H4 (cell line): ENCODE measurements around a stretch of chr5.

GRCh38 chr5:141582069-141582715 is 36.6 kb downstream of the DIAPH1 start:
- RAMPAGE, long total RNA: no peak

- RAMPAGE, long total RNA: no peak
Observed at GRCh38 chr5:141625520-141626304, 6.9 kb upstream of the DIAPH1 start.

GRCh38 chr5:141634507-141635259 is 2.0 kb downstream of the HDAC3 start:
- RAMPAGE, long total RNA: no peak

- RAMPAGE, long total RNA: no peak
Observed at GRCh38 chr5:141795161-141795697, 83.0 kb downstream of the PCDH1 start.

- RAMPAGE, long total RNA: no peak
Observed at GRCh38 chr5:141848960-141849249, 29.3 kb downstream of the PCDH1 start.

DNA sequence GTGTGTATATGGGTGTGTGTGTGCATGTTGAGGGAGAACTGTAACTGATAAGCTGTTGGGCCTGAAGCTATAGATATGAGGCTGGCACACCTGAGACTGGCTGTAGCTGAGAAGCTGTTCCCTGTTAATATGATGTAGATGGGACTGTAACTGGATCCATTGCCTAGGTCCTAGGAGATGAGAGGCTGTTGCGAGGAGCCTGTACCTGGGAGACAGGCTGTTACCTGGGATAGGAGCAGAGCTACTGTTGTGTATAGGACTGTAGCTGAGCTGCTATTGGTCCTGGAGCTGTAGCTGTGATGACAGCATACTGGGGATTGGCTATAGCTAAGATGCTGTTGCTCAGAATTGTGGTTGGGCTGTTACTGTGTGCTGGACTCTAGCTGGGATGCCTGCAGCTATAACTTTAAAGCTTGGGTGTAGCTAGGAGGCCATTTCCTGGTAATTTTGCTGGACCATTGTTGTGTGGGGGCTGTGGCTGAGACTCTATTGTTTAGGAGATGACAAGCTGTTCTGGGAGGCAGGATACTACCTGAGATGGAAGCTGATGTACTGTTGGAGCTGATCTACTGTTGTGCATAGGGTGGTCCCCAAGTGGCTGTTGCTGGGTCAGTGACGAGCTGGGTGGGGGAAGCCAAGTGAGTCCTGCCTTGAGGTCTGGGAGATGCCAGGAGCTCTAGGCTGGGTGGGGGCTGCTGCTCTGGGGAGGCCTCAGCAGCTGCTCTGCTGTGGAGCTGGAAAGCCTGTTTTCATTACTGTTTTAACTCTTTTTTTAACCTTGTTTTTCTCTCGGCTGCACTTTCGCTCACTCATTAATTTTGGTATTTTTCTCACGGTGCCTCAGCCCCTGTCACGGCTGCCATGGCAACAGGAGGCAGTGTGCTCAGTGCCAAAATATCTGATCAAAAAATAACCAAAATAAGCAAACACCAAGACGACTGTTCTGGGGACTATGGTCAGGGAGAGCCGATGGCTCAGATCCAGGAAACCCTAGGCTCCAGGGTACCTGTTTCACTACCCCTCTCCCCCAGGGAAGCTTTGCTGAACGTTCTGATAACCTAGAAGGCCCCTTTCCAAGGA is 2.9 kb upstream of the PCDH1 start:
- RAMPAGE, long total RNA: no peak

GRCh38 chr5:141882451-141883073 is 4.4 kb upstream of the PCDH1 start:
- RAMPAGE, long total RNA: no peak

DNA sequence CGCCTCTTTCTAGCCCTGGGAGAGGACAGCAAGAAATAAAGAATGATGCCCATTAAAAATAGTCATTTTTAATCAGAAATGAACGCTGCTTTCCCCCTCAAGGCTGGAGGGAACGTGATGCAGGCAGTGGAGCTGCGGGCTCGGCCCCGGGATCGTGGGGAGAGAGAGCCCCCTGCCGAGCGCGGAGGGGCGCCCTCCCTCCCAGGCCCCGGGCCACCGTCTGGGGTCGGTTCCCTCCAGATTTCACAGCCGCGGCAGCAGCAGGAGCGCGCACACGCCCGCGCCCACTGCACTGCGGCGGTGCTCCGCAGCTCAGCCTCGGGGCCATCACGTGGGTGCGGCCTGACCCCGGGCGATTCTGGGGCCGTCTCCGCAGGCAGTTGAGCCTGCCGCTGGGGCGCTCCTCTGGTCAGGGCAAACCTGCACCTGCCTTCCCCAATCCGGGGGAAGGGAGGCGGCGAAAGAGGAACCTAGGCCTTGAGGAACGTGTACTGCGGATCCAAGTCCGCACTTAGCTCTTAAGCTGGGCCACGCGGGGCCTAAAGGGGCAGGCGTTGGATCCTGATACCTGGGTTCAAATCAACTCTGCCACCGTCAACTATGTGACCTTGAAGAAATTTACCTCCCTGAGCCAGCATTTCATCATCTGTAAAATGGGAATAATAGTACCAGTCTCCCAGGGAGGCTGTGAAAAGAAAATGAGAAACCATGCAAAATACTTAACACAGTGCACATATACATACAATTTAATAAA is 9.4 kb upstream of the DELE1 start:
- RAMPAGE, long total RNA: no peak

DNA sequence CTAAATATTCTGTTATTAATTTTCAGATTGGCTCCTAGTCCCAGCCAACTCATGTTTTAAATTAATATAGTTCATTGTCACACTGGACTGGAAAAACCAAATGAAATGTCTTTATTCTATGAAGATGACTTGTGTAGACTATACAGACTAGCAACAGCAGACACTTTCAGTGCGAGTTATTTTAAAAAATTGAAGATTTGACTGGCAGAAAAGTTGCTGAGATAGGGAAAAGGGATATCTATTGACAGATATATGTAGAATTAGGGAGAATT is 21.5 kb downstream of the NDFIP1 start:
- RAMPAGE, long total RNA: no peak

DNA sequence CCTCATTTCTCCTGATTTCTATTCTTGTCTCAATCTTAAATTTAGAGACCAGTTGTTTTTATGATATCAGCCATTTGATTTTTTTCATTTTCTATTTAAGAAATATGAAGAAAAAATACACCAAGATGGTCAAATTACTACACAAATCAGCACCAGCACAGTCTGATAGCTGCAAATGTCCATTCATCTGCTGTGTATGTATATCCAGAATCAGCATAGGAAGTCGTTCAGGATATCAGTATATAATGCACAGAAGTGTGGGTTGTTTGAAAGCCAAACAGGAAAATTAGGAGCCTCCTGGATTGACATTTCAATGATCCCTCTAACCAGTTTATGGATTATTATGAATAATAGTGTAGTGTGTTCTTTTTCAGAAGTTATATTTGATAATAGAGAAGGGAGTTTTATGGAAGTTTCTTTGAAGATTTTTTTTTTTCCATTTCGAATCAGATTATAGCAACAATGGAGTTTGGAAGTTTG is 44.6 kb downstream of the NDFIP1 start:
- RAMPAGE, long total RNA: no peak

DNA sequence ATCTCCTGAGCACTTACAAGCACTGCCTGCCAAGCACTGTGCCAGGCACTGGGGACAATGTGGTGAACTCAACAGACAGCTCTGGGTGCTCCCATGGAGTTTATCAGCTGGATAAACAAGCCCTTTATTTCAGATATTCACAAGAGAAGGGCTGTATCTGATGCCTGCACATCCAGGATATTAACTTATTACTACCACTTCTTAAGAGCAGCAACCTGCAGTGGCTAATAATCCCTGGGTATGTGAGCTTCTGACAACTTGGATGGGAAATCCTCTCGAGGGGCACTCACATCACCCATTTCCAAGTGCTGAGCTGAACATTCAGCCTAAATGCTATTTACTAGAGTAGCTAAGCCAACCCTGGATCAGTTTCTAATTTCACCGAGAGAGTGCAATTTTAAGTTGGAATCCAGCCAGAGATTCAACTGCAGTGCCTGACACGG is 9.0 kb downstream of the SPRY4 start:
- RAMPAGE, long total RNA: no peak

GRCh38 chr5:142376033-142376471 is 51.2 kb upstream of the SPRY4 start:
- RAMPAGE, long total RNA: no peak

DNA sequence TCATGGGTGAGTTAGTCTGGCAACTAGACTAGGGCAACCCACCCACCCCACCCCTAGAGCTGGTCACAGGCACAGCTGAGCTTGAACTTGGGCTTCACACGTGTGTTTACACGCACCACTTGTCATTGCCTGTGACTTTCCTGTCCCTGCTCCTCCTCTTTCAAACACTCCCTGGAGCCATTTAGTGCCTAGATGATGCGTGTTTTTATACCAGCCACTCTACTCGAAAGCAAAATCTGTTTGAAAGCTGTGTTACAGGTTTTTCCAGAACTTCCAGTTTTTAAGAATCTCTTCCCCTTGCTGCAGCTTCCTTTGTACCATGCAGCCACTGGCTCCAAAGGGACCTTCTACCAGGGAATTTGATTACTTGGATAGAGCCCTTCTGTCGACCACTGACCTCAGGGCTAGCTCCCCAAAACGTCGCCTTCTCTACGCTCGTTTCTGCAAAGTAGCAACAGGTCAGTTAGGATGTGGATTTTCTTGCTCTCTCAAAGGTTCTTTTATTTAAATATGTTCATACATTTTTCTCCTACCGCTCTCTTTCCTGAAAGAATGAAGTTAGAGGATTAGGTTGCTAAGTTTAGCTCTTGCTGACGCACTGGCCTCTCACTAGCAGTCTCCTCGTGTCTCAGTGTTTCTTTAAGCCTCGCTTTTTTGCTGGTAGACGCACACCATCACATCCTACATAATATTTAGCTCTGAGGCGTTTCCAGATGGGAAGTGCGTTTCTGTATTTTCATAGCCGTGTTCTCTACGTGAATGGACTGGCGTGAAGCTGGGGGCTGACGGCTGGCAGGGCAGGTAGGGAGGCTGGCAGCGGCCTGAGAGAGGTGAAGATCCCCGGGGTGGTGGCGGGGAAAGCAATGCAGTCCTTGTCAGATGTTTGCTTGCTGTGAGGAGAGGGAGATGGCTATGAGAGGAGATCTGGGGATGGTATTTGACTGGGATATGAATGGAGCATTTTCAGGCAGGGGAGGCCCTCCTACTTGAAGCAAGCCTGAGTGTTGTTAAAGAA is 79.0 kb upstream of the SPRY4 start:
- RAMPAGE, long total RNA: no peak

GRCh38 chr5:142432847-142433444 is 108.1 kb upstream of the SPRY4 start:
- RAMPAGE, long total RNA: no peak

DNA sequence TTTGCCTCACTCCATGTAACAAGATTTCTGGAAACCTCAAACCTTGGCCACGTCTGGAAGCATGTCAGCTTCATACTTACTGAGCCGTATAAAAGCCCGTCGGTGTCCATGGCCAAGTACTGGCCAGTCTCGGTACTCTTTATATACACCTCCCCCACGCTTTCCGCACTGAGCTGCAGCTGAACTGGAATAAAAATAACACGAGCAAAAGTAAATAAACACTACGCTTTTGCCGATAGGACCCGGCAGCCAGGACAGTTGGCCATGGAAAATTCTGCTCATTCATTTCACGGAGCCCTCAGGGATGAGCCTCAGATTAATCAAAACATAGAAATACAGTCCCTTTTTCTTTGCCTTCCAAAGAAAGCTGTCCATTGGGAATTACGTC is 85.3 kb downstream of the FGF1 start:
- RAMPAGE, long total RNA: no peak

DNA sequence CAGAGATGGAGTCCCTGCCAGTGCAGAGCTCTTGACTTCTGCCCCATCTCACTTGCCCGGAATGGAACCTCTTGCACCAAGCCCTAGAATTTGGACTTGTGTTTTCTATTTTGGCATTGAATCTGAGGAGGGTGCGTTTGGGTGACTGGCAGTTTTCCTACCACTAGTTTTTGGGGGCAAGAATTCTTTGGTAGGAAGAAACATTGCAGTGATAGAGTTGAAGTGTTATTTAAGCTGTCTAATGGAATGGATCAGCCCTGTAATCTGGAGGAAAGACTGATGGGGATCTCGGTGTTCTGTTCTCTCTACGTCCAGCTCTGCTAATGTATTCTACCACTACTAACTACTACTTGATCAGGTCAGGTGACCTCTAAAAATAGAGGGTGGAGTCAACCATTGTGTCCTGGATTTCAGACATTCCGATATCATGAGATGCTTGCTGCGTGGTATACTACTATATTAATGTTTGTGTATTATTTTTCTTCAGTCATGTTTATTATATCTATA is 2.6 kb downstream of the ARHGAP26 start:
- RAMPAGE, long total RNA: no peak

DNA sequence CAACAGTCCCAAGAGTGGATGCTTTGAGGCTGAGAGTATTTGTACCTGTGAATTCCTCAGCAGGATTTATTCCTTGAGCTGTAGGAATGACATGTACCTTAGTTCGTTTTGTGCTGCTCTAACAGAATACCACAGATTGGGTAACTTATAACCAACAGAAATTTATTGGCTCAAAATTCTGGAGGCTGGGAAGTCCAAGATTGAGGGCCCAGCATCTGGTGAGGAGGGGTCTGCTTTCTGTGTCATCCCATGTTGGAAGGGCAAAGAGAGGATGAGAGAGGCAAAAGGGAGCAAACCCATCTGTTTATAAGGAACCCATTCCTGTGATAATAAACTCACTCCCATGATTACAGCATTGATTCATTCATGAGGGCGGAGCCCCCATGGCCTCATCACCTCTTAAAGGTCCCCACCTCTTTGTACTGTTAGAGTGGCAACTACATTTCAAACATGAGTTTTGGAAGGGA is 29.3 kb downstream of the ARHGAP26 start:
- RAMPAGE, long total RNA: no peak

DNA sequence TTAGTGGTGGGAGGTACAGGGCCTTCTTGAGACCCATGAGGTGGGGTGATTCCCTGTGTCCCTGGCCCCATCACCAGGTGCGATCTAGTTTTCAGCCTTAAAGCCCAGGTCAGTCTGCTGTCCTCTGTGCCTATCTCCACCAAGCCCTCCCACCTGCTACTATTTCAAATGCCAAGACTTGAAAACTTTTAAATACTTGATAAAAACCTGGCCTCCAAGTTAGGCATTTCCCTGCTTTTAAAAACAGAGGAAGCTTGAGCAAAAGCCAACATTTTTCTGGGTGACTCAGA is 56.4 kb downstream of the ARHGAP26 start:
- RAMPAGE, long total RNA: no peak

GRCh38 chr5:142846034-142846519 is 75.9 kb downstream of the ARHGAP26 start:
- RAMPAGE, long total RNA: no peak

DNA sequence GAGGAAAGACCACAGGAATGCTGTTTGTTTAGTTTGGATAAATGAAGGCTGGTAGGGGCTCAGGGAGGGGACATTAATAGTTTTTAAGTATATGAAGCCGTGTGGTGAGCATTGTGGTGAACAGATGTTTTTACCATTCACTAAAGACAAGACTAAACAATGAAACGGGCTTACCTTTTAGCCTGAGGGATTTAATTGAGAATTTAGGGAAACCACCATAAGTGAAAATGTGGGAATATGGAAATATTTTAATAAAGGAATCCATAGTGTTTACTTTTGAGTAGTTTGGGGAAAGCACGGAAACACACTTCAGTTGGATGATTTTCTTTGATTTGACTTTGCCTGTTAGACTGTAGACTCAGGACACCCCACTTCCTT is 130.9 kb downstream of the ARHGAP26 start:
- RAMPAGE, long total RNA: no peak